ENCODE results near the gene TSPAN14.

DNA sequence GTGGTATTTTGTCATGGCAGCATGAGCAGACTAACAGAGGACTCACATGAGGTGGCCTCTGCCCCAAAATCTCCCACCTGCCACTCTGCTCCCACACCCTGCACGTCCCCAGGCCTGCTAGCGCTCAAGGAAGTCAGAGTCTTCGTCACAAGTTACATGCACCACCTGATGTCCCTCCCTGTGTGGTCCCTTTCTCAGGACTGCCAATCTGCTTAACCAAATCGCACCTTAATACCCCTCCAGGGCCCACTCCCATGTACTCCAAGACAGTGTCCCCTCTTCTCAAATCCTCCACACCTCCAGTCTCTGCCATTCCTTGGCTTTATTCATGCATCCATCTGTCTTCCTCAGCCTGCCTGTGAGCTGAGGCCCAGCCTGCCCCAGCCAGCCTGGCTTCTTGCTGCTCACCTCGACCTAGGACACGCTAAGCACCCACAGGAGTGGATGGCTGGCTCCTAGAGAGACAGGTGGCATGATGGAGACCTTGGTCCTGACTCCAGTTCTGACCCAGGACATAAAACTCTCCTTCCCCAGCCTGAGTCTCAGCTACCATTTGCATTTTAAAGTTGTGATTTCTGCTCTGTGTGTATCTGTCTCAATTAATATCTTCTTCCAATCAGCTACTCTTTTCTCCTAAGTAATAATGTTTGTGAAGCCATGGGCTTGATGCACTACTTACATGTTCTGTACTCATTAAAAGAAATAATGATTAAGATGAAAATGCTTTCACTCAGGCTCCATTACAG, 27.2 kb downstream of the PLAC9 start:
- CAGE, long polyA plus RNA: no peak
- RRBS: no CpG with 5 or more reads among the region's 6 CpGs

DNA sequence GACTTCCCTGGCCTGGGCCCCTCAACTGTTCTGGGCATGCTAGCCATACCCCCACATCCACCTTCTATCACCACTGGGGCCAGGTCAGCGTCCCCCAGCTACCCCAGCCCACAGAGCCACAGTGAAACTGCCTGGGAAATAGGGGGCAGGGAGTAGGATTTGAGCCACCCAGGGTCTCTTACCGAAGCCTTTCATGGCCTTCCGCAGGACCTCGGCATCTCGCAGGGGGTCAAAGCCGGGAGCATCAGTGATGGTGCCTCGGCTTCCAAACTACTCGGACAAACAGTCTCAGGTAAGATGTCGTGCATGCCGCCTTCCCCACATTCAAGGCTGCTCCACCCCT, 34.5 kb downstream of the PLAC9 start:
- CAGE, long polyA plus RNA: no peak
- RRBS: no CpG with 5 or more reads among the region's 10 CpGs

GRCh38 chr10:80176279-80176651, 29.1 kb downstream of the ANXA11 start:
- CAGE, long polyA plus RNA: no peak
- RRBS: no CpG with 5 or more reads among the region's 5 CpGs

DNA sequence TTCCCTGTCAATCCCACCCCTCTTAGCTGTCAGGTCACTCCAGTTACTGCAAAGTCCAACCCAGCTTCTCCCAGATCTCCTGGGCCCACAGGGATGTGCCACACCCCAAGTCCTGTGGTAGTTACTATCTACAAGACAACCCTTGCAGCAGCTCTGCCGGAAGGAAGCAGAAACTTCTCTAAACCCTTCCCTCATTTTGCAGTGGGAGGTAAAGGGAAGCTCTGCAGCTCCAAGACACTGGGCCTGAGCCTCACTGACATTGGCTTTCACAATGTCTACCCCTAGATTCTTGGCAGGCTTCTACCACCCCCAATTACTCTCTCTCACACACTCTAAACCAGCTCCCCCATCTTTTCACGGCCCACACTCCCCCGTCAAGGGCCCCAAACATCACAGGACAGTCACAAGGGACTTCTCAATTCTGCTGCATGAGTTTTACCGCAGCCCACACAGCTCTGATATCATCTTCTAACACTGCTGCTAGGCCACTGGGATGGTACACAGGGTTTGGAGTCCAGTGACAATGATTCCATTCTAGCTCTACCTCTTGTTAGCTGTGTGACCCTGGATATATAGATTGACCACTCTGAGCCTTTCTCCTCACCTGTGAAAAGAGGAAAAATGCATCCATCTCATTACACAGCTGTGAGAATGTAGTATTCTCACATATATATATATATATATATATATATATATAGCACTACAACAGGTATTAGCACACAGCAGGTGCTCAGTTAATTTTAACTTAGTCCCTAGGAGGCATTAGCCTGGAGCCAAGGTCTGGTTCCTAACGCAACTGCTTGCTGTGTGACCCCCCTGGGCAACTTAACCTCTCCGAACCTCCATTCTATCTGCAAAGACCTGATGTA, 17.3 kb downstream of the ANXA11 start:
- CAGE, long polyA plus RNA: no peak
- RRBS: no CpG with 5 or more reads among the region's 6 CpGs

DNA sequence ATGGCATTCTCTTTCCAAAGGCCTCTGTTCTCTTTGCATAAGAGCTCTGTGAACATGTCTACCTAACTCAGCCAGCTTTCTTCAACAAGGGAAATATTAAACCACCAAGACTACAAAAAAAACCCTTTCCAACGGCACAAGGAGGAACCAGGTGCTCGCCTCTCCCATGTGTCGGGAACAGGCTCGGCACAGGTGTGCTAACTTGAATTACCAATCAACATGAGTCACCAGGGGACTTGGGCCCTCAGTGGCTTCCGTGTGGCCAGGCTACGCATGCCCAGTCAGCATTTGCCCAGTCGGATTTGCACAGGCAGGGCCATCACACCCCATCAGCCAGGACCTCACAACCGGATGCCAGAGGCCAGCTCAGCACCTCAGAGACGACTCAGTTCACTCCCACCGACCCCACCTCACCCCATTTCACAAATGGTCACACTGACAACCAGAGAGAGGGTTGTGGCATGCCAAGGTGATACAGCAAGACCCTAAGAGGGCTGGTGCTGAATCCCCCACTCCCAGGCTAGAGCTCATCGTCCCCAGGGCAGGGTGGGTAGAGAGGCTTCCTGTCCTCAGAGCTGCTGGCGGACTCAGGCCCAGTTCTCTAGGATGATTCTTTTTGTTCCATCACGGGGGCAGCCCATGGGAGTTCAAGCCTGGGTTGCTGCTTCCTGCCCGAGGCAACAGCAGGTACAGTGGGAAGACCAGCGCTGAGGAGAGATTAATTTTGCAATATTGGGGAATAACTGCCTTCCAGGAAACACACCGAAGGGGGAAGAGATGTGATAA, 13.7 kb downstream of the ANXA11 start:
- CAGE, long polyA plus RNA: no peak
- RRBS: no CpG with 5 or more reads among the region's 16 CpGs

DNA sequence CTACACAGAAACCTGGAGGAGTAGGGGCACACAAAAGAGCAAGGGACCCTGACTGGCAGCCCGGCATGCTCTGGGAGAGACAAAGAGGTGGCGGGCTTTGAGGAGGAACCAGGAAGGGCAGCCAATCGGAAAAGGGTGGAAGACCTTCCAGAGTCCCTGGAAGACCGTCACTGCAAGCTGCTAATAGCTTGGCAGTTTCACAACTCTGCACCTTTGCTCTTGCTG, 706 bp downstream of the DYDC2 start:
- CAGE, long polyA plus RNA: no peak
- RRBS: no CpG with 5 or more reads among the region's 4 CpGs

GRCh38 chr10:80453210-80453544, 933 bp upstream of the TSPAN14 start:
- CAGE, long polyA plus RNA: no peak
- RRBS: no CpG with 5 or more reads among the region's 7 CpGs

DNA sequence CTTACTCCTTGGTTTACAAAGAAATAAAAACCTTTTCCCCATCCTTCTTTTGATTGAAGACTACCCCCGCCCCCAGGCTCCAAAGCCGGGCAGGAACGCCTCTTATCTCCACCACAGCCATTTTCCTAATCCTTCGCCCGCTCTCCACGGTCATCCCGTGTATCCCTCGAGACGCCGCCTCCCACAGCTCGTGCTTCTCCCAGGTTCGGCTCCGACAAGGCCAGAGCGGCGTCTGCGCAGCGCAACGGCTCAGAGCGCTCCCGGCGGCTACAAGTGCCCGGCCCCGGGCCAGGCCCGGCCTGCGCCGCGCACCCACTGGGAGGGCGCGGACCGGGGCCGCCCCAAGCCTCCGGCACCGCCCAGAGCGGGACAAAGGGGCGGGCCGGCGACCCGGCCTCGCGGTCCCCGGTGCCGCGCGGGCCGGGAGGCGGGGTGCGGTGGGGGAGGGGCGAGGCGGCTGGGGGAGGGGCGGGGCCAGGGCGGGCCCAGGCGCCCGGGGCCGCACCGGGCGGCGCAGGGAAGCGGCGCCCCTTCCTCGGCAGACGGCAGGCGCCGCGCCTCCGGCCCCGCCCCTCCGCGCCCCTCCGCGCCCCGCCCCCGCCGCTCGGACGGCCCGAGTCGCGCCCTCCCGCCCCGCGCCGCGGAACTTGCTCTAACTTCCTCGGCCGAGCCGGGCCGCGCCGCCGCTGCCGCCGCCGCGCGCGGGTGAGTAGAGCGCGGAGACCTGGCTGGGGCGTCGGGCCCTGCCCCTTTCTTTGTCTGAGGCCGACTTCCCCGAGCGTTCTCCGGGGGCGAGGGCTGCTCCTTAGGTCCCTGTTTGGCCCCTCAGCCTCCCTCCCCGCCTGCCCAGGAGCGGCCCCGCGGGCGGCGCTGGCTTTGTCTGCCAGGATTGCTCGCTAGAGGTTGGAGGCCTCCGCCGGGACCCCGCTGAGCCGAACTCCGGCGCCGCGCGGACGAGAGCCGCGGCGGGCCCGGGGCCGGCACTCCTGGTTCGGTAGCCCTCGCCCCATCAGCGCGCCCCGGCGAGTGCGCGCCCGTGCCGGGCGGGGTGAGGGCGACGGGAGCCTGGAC, at the start of gene TSPAN14:
TSPAN14 (plus strand) TSS at position 644 of the 1,071 bp plus-strand sequence.
- CAGE, long polyA plus RNA: no peak
- RRBS: 1% methylated on average over 54 of the region's 140 CpGs

- CAGE, long polyA plus RNA: no peak
- RRBS: no CpG with 5 or more reads among the region's 6 CpGs
Measured at GRCh38 chr10:80461476-80462145, 7.5 kb downstream of the TSPAN14 start.

DNA sequence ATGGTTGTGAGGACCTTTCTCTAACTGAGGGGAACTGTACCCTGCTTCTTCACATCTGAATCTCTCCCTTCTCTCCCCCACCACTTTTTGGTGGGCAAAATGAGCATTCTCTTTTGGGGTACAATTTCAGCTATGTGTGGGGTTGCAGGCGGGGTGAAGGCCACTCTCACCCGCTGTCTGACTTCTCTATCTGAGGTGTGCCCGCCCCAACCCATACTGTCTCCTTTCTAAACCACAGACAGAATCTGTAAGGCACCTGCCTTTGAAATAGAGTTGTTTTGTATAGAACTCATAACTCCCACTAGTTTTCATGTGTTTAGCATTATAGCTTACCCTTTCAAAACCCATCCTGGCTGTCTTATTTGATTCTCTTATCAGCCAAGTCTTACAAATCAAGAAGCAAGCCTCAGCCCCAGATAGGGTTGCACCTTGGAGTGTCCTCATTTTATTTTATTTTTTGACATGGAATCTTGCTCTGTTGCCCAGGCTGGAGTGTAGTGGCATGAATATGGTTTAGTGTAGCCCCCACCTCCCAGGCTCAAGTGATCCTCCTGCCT, 11.8 kb downstream of the TSPAN14 start:
- CAGE, long polyA plus RNA: no peak
- RRBS: no CpG with 5 or more reads among the region's 3 CpGs

GRCh38 chr10:80506175-80506900, 31.4 kb upstream of the SH2D4B start:
- CAGE, long polyA plus RNA: no peak
- RRBS: no CpG with 5 or more reads among the region's 8 CpGs

DNA sequence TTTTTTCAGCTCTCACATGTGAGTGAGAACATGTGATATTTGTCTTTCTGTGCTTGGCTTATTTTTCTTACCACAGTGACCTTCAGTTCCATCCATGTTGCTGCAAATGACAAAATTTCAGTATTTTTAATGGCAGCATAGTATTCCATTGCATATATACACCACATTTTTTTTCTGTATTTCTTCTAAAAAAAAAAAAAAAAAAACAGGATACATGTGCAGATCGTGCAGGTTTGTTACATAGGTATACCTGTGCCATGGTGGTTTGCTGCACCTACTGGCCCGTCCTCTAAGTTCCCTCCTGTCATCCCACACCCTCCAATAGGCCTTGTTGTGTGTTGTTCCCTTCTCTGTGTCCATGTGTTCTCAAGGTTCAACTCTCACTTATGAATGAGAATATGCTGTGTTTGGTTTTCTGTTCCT, 557.3 kb downstream of the NRG3 start:
- CAGE, long polyA plus RNA: no peak
- RRBS: no CpG with 5 or more reads among the region's 2 CpGs

DNA sequence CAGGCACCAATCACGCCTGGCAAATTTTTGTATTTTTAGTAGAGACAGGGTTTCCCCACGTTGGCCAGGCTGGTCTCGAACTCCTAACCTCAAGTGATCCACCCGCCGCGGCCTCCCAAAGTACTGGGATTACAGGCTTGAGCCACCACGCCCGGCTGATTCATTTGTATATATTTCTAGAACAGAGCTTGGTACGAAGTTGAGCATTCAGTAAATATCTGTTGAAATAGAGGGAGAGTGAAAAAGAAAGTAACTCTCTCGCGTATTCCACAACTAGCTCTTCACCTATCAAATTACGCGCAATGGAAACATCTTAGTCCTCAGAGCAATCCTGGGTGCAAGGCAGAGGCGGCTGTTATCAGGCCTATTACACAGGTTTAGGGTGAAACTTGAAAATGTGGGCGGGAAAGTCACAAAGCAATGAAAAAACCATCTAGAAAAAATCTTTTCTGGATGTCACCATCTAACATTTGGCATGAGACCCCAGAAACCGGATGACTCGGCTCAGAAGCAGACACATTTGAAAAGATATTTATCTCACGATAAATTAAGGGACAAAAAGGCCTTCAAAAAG, 627 bp upstream of the GHITM start:
- CAGE, long polyA plus RNA: no peak
- RRBS: no CpG with 5 or more reads among the region's 18 CpGs

- CAGE, long polyA plus RNA: no peak
- RRBS: no CpG with 5 or more reads among the region's 5 CpGs
Measured at GRCh38 chr10:84191136-84191434, 3.3 kb upstream of the CDHR1 start.

DNA sequence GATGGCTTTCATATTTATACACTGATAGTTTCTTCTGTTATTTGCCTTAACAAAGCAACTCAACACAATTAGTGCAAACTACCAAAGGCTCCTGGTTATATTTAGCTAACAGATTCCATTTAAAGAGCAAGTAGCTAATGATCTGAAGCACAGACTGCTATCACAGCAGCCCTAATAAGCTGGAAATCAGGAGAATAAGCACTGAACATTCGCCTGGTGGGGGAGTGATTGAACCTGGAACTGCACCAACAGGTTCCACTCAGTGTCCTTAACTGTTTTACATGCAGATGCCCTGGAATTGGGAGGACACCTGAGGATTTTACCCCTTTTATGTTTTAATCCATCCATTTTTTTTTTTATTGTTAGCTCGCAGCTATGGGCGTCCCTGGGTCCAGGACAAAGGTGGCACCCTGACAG, 509.1 kb downstream of the CCSER2 start:
- CAGE, long polyA plus RNA: no peak
- RRBS: no CpG with 5 or more reads among the region's 3 CpGs

DNA sequence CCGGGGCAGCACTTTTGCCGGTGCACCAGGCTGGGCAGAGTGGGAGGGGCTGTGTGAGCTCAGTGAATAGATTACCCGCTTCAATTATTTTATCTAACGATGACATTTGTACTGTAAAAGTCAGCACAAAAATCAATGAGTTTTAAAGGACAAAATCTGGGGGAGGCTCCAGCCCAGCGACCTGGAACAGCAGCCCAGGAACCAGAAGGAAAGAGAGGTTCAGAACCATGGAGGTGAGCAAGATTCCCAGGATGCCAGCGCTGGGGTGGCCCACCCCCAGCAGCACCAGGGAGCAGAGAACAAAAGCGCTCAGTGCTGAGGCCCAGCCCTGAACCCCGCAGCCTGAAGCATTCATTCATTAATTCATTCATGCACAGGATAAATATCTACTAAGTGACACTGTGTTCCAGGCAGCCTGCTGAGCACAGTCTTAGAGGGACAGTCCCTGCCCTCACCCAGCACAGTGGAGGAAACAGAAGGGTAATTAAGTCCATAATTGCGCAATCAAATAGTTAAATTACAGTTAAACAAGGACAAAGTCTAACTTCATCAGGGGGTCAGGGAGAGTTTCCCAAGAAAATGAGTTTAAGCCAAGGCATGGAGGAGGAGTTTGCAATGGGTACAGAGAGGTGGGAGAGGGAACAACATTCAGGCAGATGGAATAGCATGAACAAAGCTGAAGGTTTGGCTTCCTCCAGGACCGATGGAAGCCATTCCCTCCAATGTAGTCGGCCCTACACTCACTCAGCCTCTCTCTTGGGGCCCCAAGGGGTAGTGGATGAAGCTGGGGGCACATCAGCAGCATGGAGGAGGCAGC, 202.3 kb downstream of the GRID1 start:
- CAGE, long polyA plus RNA: no peak
- RRBS: 21% methylated on average over 1 of the region's 11 CpGs

GRCh38 chr10:86377055-86377606, 10.5 kb upstream of the GRID1 start:
- CAGE, long polyA plus RNA: no peak
- RRBS: 5% methylated on average over 18 of the region's 50 CpGs

DNA sequence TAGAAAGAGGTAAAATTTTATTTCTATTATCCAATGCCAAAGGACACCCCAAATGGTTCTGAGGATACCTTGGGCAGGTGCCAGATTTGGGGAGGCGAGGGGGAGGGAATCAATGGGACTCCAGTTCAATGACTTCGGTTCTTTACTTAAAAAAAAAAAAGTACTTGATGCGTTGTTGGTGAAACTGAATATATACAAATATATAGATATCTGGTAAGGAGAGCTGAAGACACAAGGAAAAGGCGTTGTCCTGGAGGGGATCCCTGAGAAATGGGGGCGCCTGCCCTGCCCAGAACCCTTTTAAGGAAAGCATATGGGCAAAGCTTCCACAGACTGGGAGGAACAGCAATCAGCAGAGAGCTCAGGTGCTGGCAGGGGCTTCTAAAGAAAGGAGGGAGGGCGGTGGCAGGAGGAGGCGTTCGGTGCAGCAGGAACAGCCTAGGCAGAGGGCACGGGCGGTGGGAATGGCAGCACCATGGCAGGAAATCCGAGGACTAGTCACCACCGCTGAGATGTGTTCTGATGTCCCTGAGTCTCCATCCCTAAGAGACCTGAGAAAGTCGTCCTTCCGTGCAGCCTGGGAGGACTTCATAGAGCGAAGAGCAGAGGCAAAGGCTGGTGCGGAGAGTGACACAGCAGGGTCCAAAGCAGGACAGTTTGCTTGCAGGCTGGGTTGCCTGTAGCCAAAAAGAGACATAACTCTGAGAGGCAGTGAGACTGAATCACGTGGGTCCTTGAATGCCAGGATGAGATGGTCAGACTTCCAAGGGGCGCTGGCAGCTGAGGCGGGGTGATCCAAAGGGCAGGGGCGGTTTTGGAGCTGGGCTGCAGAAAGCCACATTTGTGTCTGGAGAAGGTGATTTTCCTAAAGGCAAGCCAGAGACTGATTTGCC, 35.6 kb upstream of the GRID1 start:
- CAGE, long polyA plus RNA: no peak
- RRBS: no CpG with 5 or more reads among the region's 20 CpGs

- CAGE, long polyA plus RNA: no peak
- RRBS: no CpG with 5 or more reads among the region's 8 CpGs
Measured at GRCh38 chr10:86669180-86669940, 1.0 kb downstream of the LDB3 start.

DNA sequence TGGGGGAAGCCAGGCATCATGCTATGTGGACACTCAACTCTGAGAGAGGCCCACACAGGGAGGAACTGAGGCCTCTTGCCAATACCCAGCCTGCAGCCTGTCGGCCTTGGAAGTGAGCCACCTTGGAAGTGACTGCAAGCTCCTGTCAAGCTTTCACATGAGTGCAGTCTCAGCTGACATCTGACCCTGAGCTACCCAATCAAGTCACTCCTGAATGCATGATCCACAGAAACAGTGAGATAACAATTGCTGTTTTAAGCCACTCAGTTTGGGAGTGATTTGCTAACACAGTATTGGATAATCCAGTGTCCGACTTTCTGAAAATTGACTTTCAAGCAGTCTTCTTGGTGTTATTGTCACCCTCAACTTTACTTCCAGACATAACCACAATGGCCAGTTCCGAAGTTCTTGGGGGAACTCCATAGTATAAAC, 56.3 kb downstream of the MMRN2 start:
- CAGE, long polyA plus RNA: no peak
- RRBS: no CpG with 5 or more reads among the region's 3 CpGs